Left ventricle myocardium (tissue), 1 donor: ENCODE measurements around the gene NR5A1.

- PRO-cap = no peak
Measured at GRCh38 chr9:122974966-122975864, 34.4 kb downstream of the RABGAP1 start.

GRCh38 chr9:123030966-123032064, 2.2 kb upstream of the GPR21 start:
- PRO-cap = no peak

GRCh38 chr9:123049550-123050000, 16.1 kb downstream of the GPR21 start:
- PRO-cap = no peak

GRCh38 chr9:123111074-123112272, 78.0 kb downstream of the GPR21 start:
- PRO-cap = no peak

DNA sequence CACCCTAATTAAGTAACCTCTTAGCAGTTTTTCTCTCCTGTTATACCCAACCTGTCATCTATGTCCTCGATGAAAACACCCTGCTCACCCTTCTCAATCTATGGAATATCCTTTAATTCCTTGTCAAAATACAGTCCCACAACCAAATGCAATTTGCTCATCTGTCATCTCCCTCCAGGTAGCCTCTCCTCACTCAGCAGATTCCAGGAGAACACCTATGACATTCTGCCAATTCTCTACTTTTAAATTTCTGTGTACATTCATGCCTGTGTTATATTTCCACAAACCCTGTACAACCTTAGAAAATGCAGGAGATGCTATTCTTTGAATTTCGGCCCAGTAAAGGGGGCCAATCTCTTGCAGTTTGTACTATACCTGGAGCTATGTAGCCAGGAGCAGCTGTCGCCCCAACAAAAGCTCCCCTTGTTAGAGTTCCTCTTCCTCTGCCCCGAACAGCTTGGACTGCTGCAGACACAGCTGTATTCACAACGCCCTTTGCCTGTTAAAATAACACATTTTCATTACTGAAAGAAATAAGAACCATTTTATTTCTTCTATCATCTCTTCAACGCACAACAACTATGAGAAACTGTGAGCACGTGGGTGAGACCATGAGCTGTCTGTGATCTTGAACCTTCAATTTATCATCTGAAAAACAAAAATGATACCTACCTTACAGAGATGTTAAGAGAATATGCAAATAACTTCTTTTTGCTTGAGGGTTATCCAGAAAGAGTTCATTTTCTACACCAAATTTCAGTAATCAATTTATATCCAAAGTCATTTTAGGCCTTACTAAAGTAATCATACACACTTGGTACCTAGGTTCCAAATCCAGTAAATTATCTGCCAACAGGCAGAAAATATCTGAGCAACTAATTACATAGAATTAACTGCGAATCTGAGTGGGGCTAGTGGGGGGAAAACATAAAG, 99.3 kb downstream of the GPR21 start:
- PRO-cap = no peak

GRCh38 chr9:123184017-123184340, 84.4 kb downstream of the STRBP start:
- PRO-cap = no peak

GRCh38 chr9:123257252-123257941, 11.0 kb downstream of the STRBP start:
- PRO-cap = no peak

DNA sequence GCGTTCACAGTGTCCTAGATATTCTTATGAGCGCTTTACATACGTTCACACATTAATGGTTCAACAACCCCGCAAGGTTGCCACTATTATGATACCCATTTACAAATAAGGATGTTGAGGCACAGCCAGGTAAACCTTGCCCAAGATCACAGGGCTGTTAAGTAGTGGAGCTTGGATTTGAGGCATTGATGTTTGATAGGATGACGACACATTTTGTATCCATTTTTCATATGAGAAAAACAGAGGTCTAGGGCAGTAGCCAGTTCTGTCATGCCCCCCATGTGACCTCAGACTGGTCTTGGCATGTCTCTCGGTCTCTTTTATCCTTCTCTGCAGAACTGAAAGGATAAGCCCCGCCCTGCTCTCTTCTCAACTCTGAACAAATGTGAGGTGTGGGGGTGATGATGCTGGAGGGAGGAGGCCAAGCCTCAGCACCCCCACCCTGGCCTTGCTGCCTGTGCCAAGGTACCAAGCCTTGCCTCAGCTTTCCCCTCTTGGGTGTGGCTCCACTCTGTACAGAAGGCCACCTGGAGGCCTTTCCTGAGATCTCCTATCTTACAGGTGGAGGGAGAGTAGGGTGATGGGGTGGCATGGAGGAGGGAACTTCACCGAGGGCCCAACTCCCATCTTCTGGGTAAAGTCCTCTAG, 19.6 kb upstream of the CRB2 start:
- PRO-cap = no peak

- PRO-cap = no peak
Measured at GRCh38 chr9:123368045-123368510, 12.1 kb downstream of the CRB2 start.

DNA sequence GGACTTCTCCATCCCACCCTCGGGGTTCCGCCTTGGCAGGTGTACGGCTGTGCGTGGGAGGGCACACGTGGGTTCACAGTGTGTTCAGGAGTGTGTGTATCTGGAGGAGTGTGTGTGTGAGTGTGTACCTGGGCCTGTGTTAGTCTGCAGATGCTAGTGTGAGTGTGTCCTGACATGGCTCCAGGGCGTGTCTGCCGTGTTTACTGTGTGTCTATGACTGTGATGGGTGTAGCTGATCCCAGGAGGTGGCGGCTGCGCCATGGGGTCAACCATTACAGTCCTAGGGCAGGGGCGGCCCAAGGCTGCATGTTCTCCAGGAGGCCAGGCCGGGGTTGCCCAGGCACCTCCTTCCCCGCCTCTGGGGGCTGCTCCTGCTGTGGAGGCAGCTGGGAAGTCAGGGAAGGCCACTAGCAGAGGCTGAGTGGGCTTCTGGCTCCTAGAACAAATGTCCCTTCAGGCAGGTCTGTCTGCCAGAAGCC, 21.3 kb downstream of the CRB2 start:
- PRO-cap = no peak

DNA sequence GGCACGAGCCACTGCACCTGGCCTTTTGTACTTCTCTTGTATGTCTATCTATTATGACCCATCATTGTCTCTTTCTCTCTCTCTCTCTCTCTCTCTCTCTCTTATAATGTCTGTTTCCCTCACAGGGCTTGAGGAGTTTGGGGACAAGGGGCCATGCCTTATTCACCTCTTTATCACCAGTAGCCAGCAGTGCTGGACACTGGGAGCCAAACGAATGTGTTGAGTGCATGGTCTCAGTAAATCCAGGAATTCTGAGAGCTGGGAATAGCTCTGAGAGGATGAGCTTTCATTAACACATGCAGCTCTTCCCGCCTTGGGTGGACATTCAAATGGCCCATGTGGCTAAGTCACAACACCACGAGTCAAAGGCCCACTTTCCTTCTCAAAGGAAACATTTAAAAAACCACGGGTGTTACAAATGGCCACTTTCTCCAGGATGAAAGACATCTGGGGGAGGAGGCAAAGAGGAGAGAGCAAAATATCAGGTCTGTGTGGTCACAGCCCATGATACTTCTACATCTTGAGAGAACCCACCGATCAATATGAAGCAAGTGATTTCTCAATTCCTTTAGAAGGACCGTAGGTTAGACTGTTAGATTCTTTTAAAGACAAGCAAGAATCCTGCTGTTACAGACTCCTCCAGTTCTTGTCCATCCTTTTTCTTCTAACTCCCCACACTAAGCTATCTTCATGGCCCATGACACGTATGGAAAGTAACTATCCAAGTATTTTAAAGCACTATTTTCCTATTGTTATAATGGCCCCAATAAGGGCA, 139.3 kb downstream of the CRB2 start:
- PRO-cap = no peak

GRCh38 chr9:123518948-123519703, 163.1 kb downstream of the CRB2 start:
- PRO-cap = no peak

GRCh38 chr9:123757449-123758426, 172.2 kb downstream of the DENND1A start:
- PRO-cap = no peak

DNA sequence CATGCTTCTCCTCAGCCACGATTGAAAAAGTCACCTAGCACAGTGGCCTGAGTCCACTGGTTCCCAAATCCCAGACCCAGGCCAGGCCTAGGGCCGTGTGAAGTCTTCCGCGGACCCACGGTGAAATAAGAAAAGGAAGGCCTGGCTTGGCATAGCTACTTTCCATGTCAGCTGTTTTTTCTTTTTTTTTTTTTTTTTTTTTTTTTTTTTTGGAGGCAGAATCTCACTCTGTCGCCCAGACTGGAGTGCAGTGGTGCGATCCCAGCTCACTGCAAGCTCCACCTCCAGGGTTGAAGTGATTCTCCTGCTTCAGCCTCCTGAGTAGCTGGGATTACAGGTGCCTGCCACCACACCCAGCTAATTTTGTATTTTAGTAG, 23.5 kb downstream of the NEK6 start:
- PRO-cap = no peak

DNA sequence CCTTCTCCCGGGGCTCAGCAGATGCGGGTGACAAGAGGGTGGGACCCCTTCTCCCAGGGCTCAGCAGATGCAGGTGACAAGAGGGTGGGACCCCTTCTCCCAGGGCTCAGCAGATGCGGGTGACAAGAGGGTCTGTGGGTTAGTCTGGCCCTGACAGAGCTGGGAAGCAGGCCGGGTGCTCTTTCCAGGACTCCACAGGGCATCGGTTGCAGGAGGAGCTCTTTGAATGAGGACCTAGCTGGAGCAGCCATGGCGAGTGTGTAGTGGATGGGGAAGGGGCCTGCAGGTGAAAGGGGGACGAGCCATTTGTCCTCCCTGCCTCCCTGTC, 73.9 kb downstream of the PSMB7 start:
- PRO-cap = no peak

- PRO-cap = no peak
Measured at GRCh38 chr9:124355289-124355970, 59.8 kb downstream of the PSMB7 start.

DNA sequence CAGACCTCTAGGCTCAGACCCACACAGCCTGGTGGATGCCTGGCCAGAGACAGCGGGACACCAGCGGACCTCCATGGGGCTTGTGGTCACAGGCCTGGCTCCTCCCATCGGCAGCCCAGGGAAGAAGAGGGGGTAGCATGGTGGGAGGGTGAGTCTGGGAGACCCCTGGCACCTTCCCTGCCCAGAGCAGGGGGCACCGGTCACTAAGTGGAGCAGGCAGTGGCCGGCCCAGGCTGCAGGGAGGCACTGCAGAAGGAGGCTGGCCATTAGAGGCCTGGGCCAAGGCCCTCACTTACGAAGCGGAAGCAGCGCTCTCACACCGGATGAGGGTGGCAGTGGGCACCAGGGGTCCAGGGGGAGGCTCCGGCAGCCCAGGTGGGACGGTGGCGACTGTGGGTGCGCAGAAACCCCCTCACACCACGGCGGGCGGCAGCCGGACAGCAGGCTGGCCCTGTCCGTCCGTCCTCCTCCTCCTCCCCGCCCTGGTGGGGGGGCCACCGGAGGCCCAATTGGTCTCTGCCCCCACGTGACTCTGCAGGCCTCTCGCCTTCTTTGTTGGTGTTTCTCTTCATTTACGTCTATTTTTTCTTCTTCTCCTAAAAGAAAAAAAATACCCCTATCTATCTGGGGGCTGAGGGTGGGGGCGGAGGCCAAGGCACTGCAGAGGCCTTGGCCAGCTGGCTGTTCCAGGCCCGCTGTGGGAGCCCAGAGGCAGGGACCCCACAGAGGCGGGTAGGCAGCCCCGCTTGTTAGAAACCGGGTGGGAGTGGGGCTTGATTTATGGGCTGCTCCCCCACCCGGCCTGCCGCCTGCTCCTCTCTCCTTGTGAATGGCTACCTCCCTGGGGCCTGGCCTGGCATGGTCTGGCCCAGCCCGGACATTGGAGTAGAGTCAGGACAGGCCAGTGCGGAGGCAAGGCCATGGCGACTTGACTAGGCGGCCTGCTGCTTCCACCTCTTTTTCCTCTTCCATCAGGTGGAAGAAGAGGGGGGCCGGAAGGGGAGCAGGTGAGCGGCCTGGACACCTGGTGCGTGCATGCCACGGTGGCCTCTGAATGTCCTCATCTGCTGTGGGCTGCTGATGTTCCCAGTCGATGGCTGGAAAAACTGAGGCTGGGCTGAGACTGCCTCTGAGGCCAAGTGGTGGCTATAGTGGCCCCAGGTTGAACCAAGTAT, at the start of gene NR5A1:
NR5A1 (minus strand) TSS at position 447 of the 1,175 bp plus-strand sequence.
- PRO-cap = no peak

DNA sequence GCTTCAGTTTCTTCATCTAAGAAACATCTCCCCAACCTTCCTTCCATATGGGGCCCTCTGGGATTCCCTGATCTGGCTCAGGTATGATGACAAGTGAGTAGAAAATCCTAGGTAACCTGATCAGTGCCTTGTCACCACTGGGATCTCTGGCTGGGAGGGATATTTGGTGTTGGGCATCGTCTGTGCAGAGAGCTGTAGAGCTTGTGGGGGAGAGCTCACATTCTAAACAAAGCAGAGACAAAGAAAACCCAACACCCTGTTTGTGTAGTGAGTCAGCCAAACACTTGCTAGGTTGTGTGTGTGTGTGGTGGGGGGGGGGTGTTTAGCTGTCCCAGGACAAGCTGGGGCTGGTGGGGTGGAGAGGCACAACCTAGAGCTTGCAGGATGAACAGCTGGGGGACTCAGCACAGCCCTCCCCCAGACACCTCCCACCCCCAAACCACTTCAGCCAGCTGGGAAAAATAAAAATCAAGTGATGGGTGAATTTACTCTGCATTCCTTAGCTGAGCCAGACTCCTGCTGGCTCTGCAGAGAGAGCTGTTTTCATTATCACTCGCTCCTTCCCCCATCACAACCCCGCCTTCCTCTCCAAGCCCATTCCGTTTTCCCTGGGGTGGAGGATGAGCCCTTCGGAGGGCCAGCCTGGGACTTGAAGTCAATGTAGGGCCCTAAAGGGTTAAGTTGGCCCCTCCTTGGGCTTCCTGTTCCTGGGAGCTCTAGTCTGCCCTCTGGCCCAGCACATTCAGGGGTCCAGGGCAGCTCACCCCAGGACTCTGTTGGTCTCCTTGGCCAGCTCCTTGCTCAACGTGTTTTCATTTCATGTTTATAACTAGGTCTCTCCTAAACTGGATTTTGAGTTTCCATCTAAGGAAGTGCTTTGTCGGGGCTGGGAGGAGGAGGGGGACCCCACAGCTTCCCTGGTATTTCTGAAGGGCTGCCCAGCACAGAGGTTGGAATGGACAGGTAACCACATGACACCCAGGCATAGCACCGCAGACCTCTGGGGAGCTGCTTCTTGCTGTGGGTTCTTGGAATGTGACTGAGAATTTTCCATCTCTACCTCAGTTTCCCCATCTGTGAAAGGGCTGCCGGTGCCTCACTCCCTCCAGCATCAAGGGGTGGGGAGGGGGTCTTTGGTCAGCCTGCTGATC, 2.7 kb downstream of the OLFML2A start:
- PRO-cap = no peak

GRCh38 chr9:124811423-124812089, 34.6 kb downstream of the OLFML2A start:
- PRO-cap = no peak

GRCh38 chr9:124920983-124921683, 19.8 kb downstream of the GOLGA1 start:
- PRO-cap = no peak